Subcutaneous preadipocyte (primary cell): ENCODE data around the genes ACSBG1, HYKK and CHRNA3.

GRCh38 chr15:78050588-78050904 lies 27.0 kb downstream of the TBC1D2B start:
- CAGE, long polyA plus RNA, result no peak

- CAGE, long polyA plus RNA, result no peak
Observed at GRCh38 chr15:78070067-78070752, 7.3 kb downstream of the TBC1D2B start.

DNA sequence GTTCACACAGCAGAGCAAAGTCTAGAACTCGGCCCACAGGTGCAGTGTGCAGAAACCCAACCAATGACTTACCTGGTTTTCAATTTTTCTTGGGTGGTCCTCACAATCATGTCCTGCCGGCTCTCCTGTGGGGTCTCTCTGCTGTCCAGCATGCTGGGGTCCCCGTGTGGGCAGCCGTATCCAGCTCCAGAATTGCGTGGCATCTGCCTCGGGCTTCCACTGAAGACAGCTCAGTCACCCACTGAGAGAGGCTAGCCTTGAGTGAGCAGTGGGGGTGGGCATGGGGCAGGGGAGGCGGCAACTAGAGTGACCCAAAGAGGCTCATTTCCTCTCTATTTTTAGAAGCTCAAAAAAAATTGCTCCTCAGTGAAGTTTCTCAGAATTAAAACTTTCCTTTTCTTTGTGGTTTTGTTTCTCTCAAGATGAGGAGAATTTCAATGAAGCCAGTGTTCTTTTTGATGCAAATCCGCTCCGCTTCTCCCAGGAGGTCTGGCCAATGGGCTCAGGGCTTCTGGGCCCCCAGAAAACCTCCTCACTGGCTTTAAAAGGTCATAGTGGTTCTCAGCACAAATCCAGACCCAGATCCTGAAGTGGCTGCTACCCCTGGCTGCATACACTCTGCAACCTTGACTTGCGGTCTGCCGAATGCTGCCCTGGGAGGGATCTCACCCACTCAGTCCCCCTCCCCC lies at the start of gene ACSBG1:
TSS of gene ACSBG1 (minus strand) at position 267 of the 689 bp plus-strand sequence.
- CAGE, long polyA plus RNA, result no peak

DNA sequence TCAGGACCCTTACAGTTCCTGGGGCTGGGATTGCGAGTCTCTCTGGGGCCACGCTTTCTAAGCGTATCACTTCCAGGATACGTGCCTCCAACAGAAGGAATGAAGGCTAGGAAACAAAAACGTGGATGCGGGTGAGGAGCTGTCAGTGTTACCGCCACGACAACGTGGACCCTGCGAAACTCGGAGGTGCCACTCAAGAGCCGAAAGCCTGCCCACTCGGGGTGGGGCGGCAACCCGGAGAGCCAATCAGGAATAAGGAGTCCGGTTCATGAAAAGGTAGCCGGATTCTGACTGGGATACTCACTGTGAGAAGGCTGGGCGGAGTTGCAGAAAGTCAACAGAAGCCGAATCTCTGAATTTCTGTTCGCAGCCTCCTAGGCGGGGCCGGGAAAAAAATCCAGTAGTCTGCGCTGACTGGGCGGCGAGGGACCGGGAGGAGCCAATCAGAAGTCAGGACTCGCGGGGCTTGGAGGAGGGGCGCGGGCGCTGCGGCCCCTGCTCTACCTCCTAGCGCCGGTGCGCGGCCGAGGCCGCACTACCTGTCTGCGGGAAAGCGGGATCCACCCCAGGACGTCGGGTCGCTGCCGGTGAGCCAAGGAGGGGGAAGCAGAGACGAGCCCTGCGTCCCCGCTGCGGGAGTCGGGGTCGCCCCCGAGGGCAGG lies at the start of gene HYKK:
TSS of gene HYKK (plus strand) at position 493 of the 662 bp plus-strand sequence.
- CAGE, long polyA plus RNA, result start-site peak on the plus strand centred at position 500 of the sequence, 18 bp wide, 70 and 23 reads in 2 replicates

- CAGE, long polyA plus RNA, result no peak
Observed at GRCh38 chr15:78541480-78541986, 1.3 kb downstream of the PSMA4 start.

- CAGE, long polyA plus RNA, result no peak
Observed at GRCh38 chr15:78620799-78621315, at the start of gene CHRNA3. Gene CHRNA3 (minus strand): TSS chr15:78620996.

DNA sequence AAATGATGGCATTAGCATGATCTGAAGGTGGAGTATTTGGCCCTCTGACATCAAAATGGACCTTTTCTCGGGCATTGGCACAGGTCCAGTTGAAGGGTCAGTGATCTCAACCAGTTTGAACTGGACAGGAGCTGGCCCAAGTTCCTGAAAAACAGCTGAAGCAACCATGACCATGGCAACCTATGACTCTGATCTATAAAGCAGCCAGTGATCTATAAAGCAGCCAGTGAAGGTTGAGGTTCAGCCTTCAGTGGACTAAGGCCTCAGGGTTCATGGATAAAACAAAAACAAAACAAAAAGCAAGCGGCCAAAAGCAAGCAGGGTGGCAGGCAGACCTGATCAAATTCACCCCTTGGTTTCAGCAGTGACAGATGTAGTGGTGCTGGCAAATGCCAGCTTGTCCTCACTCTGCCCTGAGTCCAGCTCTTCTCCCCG lies 10.0 kb upstream of the CHRNB4 start:
- CAGE, long polyA plus RNA, result no peak

GRCh38 chr15:78811844-78812526 lies 721 bp upstream of the ADAMTS7 start:
- CAGE, long polyA plus RNA, result no peak

DNA sequence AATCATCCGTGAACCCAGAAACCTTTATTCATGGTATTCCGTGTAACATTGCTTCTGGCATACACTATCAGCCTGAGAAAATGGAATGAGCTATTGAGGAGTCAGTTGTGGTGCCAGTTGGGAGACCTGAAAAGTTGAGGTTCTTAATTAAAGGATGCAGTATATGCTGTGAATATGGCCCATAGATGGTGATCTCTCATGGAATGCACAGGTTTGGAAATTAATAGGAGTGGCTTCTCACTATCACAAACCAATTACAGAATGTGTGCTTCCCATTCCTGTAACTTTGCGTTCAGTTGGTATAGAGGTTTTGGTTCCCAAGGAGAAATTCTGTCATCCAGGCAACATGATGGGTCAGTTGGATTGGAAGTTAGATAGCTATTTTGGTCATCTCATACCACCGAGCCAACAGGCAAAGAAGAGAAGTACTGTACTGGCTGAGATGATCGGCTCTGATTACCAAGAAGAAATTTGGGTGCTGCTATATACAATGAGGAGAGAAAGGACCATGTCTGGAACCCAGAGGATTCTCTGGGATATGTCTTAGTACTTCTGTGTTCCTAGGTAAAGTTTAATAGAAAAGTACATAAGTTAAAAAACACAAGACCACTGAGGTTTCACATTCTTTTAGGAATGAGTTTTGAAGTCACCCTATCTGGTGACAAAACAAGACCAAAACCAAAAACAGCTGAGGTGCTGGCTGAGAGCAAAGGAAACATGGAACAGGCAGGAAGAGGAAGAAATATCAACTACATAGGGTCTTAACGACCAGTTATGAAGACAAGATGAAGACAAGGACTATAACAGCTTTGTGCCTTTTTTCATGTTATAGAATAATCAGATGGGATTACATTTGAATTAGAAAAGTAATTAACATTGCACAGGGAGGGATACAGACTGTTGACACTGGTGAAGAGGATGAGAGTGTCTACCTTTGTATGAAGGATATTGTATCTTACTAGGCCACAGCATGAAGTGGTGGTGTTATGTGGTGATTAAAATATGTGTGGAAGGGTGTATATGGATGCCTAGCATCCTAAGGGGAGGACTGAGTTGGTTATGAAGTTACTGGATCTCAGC lies 34.3 kb downstream of the MORF4L1 start:
- CAGE, long polyA plus RNA, result no peak

DNA sequence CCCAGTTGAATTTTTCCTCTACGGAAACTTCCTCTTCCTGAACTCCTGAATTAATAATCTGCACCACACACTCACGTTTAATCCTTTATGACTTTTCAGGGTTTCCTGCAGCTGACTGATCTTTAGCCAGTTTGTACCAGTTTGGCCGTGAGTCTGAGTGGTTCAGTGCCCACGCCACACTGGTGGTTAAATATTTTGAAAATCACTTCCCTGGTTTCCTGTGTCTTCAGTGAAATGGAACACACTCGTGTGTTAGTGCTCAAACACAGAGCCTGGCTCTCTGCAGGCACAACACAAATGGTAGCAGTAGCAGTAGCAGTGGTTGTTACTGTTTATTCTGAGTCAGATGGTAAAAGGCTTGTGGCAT lies 6.6 kb upstream of the CTSH start:
- CAGE, long polyA plus RNA, result no peak

- CAGE, long polyA plus RNA, result no peak
Observed at GRCh38 chr15:78976973-78977897, 32.4 kb upstream of the CTSH start.

- CAGE, long polyA plus RNA, result no peak
Observed at GRCh38 chr15:79657769-79658185, 225.6 kb downstream of the MINAR1 start.

DNA sequence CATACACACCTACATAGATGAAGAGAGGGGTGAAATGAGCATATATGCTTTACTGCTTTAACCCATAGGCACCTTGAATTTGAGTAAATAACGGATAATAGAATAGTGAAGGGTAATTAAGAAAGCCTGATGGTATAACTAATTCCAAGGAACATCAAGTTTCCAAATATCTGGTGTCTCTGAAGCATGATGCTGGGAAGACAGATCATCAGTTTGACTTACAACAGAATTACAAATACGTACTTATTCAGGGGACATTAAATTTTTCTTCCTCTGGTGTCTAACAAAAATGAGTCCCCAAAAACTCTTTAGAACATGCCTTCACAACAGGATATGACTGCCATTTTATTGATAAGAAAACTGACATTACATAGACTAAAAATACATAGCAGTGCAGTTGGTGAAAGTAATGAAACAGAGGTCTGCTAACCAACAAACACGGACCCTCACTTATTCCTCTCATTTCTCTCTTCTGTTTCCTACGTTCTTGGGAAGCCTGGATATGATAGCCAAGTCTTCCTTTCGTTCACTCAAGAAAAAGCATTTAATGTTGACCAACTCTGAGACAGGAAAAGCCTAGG lies 1.0 kb downstream of the MTHFS start:
- CAGE, long polyA plus RNA, result no peak

- CAGE, long polyA plus RNA, result no peak
Observed at GRCh38 chr15:79922474-79922628, 25.5 kb upstream of the MTHFS start.

GRCh38 chr15:80010008-80010538 lies 39.1 kb upstream of the BCL2A1 start:
- CAGE, long polyA plus RNA, result no peak

GRCh38 chr15:80059057-80059595 lies 350 bp upstream of the ZFAND6 start:
- CAGE, long polyA plus RNA, result no peak

- CAGE, long polyA plus RNA, result no peak
Observed at GRCh38 chr15:80082553-80082894, 23.0 kb downstream of the ZFAND6 start.

DNA sequence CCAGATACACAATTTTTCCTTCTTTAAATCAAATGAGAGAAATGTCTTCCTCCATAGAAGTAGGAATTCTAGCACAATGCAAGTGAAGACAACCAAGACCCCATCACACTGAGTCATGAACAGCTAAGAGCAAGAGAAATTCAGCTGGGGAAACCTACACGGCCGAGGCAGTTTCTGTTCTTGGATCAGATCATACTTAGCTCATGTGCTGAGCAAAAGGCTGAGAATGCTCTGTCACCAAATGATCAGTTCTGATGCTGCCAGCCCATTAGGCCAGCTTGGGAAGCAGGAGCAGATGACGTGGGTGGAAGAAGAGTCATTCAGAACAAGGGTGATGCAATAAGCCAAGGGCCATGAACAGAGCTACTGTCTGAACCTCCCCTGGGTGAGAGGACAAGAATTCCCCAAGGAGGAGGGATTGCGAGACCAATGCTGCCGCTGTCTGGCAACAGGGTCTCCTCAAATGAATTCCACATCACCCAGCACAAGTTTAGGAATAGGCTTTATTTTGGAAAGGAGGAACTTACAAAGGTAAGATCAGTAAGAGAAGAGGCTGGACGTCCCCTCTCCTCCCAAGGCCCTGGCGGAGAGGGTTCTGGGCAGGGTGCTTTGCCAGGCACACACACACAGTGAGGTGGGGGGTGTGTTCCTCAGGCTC lies 65.4 kb upstream of the CTXND1 start:
- CAGE, long polyA plus RNA, result no peak

DNA sequence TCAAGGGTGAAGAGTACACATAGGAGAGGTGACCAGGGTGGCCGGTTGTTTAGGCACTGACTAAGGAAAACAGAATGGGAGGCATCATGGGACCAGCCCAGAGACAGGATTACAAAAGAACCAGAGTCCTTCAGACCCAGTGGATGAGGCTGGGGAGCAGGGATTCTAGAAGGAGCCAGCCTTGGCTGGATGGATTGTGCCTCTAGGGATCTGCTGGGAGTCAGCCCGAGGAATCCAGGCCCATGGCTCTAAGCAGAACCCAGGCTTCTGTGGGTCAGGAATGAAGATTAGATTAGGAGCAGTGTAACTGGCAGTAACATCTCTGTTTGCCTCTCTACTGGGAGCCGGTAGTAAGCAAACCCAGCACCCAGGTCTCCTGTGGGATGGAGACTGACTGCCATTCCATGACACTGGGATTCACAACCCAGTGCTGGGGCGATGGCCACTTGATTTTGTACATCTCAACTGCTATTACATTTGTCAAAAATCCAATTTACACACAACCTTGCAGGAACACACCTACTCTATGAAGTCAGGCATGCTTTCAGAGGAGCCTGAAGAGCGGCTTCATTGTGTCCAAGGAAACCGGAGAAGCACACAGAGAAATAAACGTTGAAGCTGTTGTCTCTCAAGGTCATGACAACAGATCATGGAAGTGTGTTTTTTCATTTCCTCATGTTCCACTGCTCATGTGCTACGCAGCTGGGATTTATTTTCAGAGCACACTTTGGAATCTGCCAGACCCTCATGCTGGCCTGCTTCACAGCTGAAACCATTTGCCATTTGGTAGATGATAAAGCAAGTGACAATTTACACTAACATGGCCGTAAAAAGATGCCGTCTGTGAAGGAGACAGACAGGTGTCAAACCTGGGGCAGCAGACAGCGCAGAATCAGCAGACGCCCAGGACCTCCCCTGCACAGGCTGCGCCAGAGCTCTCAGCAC lies 98.9 kb downstream of the ARNT2 start:
- CAGE, long polyA plus RNA, result no peak

- CAGE, long polyA plus RNA, result no peak
Observed at GRCh38 chr15:80902225-80902748, 87.3 kb downstream of the MESD start.